ENCODE data around the gene CCDC184.

DNA sequence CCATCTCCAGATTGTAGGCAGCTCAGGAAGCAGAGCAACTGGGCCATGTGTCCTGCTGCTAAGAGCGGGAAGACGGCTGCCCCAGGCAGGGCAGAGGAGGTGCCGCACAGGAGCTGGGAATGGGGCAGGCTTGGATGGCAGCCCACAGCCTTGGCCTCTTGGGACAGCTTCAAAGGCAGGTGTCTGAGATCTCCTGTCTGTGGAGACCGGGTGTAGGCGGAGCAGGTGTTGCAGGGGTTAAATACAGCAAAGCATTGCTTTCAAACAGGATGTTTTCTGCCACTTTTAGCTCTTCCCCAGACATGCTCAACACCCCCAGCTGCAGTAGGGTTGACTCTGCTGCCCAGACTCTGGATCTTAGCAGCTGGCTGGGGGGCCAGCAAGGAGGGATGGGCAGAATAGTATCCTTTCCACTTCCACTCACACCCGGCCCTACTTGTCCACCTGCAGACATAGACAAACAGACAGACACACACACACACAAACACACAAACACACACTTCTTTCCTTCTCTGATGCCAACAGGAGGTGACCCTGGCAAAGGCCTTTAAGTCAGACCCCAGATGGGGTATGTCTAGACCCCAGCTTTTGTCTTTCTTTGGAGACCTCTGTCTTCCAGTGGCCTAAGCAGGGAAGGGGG, 21.5 kb downstream of the VDR start:
- PRO-cap, result no peak
- RAMPAGE, long total RNA, 4 experiments, result no peak in any of the 4 experiments

DNA sequence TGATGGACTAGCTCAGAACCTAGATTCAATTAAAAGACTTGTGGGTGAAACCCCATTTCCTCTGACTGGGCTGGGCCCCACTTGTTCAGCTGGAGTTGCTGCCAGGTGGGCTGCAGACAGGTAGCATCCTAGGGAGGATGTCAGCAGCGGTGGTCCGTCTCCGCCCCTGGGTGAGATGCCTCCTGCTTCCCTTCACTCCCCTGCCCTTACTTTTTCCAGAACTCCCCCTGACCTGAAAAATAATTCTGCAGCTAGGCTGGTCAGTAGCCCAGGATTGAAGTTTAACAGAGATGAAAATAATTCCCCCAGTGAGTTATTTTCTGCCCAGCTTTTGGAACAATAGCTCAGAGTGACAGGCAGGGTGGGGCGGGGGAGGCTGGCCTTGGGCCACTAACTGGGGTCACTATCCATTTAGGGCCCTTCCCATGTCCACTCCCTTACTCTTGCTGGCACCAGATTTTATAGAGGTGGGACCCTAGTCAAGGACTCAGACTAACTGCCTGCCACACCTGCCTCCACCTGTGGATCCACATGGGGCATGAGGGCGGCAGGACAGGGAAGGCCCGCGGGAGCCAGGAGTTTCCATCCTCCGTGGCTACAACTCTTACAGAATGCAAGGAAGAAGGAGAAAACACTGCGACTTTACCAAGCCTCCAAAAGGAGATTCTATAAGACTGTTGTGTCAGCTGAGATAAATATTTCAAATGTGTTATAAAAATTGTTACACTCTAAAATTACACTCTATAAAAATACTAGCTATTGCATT, 10.2 kb downstream of the VDR start:
- PRO-cap, result no peak
- RAMPAGE, long total RNA, 4 experiments, result no peak in any of the 4 experiments

DNA sequence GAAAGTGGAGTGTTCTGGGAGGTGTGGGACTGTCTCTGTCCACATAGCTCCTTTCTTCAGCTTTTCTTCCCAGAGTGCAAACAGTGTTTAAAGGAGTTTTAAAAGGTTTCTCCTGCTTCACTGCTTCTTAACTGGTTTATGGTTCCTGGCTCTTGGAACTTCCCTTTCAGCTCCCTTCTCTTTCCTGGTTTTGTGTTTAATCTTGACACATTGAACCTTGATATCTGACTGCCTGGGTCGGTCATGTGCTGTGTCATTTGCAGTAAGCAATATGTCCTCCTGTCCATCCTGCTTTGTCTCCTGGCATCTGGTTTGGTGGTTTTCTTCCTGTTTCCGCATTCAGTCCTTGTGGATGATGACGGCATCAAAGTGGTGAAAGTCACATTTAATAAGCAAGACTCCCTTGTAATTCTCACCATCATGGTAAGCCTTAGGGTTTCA, 2.2 kb downstream of the TMEM106C start:
- PRO-cap, result no peak
- RAMPAGE, long total RNA, 4 experiments, result no peak in any of the 4 experiments

GRCh38 chr12:48021674-48022409, 17.6 kb upstream of the COL2A1 start:
- PRO-cap, result no peak
- RAMPAGE, long total RNA, 4 experiments, result no peak in any of the 4 experiments

- PRO-cap, result bidirectional peak, plus-strand start at chr12:48183629, minus-strand start at chr12:48183520
- RAMPAGE, long total RNA, 4 experiments, result start-site peak on the plus strand in 2 of 4 experiments, at chr12:48183612-48184118 at its widest, 6 to 14 reads per replicate
Measured at GRCh38 chr12:48183393-48184280, at the start of gene CCDC184. Gene CCDC184, plus strand, starts transcription at chr12:48183644.

DNA sequence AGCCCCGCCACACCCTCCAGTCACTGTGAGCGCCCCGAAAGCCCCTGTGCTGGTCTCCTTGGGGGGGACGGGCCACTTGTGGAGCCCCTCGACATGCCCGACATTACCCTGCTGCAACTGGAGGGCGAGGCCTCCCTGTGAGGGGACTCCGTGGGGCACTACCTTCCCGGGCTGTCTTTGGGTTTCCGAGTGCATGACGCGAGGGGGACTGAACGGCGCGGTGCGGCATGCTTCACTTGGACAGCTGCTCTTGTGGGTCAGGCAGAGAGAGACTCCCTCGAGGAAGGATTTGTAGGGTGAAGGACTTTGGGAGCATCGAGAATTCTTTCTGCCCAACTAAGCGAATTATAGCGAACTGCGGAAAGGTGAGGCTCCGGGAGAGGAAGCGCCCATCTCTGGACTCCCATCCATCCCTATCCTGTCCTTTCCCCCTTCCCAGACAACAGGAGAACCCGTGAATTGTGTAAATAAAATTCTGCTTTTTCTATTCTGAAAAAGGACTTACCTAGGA, 1.2 kb downstream of the CCDC184 start:
- PRO-cap, result no peak
- RAMPAGE, long total RNA, 4 experiments, result no peak in any of the 4 experiments

- PRO-cap, result no peak
- RAMPAGE, long total RNA, 4 experiments, result no peak in any of the 4 experiments
Measured at GRCh38 chr12:48414129-48414482, 58.3 kb upstream of the ANP32D start.

DNA sequence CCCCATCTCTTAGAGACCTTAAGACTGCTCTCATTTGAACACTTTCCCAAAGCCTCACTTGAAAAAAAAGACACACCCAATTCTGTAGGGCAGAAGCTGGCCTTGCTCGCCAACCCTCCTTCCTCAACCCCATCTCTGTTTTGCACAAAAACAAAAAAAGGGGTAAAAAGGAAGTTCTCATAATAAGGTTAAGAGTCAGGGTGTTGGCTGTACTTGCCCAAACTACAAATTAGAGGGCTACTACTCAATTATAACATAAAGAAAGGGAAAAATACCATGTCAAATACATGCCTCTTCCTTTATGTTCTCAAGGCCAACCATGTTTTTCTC, 9.9 kb upstream of the KANSL2 start:
- PRO-cap, result no peak
- RAMPAGE, long total RNA, 4 experiments, result no peak in any of the 4 experiments

- PRO-cap, result no peak
- RAMPAGE, long total RNA, 4 experiments, result no peak in any of the 4 experiments
Measured at GRCh38 chr12:48694146-48694756, 12.2 kb upstream of the KANSL2 start.

DNA sequence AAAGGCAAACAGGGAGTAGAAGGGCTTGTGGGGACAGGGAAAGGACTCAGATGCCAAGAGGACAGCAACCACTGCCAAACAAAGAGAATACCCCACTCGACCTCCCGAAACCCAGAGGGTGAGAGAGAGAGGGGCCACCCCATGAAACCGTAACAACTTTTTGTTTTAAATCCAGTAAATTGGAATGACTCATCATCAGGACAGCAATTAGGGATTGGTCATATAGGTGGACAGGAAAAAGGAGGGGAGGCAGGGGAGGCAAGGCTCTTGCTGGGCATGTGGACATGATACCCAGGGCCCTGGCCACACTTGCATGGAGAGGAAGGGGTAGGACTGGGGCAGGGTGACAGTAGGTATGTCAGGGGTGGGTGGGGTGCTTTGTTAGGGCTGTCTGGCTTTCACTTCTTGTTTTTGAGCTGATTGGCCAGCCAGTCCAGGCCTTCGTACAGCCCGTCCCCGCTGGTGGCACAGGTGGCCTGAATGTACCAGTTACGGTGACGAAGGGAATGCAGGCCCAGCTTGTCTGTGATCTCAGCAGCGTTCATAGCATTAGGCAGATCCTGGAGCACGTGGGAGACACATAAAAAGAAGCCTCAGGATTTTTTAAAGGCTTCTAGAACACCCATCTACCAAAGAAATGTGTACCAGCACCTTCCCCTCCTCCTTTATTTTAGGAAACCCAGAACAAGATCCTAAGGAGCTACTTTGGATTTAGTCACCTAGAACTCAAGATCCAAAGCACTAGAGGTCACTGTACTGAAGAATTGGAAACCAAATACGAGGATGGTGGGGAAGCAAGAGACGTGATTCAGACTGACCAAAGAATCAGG, 13.5 kb upstream of the FKBP11 start:
- PRO-cap, result no peak
- RAMPAGE, long total RNA, 4 experiments, result no peak in any of the 4 experiments

GRCh38 chr12:48978030-48978294, 160 bp upstream of the WNT1 start:
- PRO-cap, result no peak
- RAMPAGE, long total RNA, 4 experiments, result no peak in any of the 4 experiments

GRCh38 chr12:49002236-49002652, 3.1 kb upstream of the DDN start:
- PRO-cap, result no peak
- RAMPAGE, long total RNA, 4 experiments, result no peak in any of the 4 experiments

GRCh38 chr12:49020298-49021027, 1.9 kb upstream of the PRKAG1 start:
- PRO-cap, result no peak
- RAMPAGE, long total RNA, 4 experiments, result no peak in any of the 4 experiments

DNA sequence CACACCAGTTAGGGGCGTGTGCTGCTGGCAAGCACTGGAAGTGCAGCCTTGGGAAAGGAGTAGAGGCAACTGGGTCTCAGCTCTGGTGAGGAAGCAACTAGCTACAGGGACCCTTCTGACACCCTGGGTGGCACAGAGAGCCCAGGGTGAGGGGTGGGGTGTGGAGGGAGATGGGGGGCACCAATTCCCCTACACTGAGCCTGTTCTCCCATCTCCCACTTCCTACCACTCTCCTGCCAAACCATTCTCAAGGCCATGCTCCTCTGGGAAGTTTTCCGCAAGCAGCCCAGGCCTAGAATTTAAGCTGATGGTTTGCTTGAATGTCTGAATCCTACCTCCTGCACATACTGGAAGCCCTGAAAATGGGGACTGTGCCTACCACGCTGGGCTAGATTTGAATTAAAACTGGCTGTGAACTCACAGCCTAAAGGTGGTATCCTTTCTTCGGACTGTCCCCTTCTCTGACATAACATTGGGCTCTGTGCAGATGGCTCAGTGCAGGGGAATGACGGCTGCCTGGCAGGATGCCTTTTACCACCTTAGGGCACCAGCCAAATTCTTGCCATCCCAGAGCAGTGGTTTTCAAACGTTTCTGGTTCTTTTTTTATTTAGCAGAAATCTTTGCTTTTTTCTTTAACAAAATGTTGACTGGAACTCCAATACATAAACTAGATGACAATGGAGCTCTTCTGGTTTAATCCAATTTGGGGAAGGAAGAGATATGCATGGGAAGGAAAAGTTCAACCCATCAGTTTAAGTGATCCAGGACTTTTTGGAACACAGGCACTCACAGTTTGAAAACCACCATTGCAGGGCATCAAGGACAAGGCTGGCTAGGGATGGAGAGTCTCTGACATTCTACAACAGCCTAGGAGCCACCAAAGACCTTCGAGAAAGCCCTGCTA, 4.6 kb upstream of the PRKAG1 start:
- PRO-cap, result no peak
- RAMPAGE, long total RNA, 4 experiments, result no peak in any of the 4 experiments

GRCh38 chr12:49086137-49086721, 8.4 kb downstream of the DHH start:
- PRO-cap, result no peak
- RAMPAGE, long total RNA, 4 experiments, result no peak in any of the 4 experiments

DNA sequence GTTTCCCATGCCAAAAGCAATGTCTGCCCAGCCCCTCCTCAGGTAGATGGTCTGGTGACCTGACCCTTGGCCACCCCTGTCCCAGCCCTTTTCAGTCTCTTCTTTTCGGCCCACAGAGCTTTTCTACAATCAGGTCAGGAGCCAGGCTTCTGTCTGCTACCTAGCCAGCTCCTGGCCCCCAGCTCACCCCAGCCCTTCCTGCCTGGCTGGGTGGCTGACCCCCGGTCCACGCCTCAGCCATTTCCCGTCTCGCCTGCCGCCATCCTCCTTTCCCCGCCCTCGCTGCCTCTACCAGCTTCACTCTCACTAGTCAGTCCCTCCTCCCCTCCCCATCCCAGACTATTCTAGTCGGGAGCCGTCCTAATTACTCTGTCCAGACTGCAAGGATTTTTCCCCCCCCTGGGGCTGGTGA, 918 bp downstream of the DHH start:
- PRO-cap, result no peak
- RAMPAGE, long total RNA, 4 experiments, result no peak in any of the 4 experiments

GRCh38 chr12:49138546-49139146, 7.5 kb upstream of the TUBA1B start:
- PRO-cap, result no peak
- RAMPAGE, long total RNA, 4 experiments, result no peak in any of the 4 experiments

DNA sequence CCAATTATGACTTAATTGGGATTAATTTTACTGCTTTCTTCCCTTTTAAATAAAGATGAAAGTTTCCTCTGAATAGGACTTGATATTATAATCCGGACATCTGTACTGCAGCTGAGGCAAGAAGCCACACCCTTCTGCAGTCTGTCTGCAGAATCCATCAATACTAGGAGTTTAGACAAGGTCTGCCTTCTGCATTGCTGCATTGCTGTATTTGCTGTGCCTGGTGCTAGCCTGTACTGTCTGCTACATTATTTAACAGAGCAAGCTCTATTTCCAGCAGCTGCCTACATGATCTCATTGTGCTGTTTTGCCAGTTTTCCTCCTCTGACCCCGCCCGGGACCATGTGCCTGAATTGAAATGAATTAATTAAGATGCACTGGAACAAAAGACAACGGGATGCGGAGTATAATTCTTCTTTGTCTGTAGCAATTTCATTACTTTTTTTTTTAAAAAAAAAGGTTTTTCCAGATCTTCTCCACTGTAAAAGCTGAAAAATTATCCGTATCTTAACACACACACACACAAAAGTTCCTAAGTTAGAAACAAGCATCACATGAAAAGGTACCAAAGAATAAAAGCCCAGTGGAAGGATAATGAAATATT, 1.6 kb downstream of the TUBA1A start:
- PRO-cap, result bidirectional peak, plus-strand start at position 380 of the sequence, minus-strand start at position 245 of the sequence
- RAMPAGE, long total RNA, 4 experiments, result no peak in any of the 4 experiments

DNA sequence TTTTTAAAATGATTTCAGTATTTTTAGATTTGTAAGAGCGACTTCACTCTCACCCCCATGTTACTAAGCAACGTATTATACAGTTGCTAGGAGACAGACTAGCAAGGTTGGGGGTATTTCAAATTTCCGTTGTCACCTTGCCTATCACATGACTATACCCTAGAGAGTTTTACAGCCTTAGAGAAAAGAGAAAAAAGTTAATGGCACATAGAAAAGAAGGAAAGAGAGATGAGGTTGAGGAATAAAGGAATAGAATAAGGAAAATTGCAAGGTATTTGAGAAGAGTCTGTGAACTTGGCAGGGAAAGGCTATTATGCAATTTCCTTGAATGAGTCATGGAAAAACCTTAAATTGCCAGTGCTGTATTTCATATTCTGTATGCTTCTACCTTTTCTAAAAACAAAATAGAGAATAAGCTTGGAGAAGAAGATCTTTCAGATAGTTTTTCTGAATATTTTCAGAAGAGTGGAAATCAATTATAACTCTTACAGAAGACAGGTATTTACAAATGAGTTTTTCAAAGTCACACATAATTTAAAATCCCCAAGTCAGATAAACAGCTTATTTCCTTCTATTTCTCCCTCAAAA, 12.4 kb upstream of the TUBA1A start:
- PRO-cap, result no peak
- RAMPAGE, long total RNA, 4 experiments, result no peak in any of the 4 experiments

- PRO-cap, result no peak
- RAMPAGE, long total RNA, 4 experiments, result no peak in any of the 4 experiments
Measured at GRCh38 chr12:49295435-49295991, 566 bp downstream of the PRPH start.